SK-N-DZ (cell line): ENCODE measurements around a stretch of chr18.

RAMPAGE:
- cytosol, long total RNA, result no peak
- nucleus, long total RNA, result no peak
These were observed 2.5 kb downstream of the SMAD7 start for GRCh38 chr18:48947977-48948966.

GRCh38 chr18:48962865-48963240, 12.1 kb upstream of the SMAD7 start:
RAMPAGE:
- cytosol, long total RNA, result no peak
- nucleus, long total RNA, result no peak

DNA sequence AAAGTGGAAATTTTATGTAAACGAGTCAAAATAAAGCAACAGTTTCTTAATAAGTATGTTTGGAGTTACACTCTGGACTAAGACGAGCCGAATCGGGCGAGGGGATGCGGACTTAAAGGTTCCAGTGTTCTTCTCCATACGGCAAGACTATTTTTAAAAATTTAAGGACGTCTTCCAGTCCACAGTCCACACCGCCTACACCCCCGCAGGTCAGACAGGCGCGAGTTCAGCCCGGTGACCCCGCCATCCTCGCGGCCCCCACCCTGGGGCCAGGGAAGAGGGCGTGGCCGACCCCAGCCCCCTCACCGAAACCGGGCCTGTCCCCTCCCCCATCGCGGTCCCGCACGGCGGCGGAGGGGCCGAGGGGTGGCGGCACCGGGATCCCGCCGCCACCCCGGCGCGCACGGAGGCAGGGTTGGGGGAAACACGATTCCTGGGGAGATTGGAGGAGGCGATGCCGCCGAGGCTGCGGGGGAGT, 24.4 kb upstream of the SMAD7 start:
RAMPAGE:
- cytosol, long total RNA, result no peak
- nucleus, long total RNA, result no peak

DNA sequence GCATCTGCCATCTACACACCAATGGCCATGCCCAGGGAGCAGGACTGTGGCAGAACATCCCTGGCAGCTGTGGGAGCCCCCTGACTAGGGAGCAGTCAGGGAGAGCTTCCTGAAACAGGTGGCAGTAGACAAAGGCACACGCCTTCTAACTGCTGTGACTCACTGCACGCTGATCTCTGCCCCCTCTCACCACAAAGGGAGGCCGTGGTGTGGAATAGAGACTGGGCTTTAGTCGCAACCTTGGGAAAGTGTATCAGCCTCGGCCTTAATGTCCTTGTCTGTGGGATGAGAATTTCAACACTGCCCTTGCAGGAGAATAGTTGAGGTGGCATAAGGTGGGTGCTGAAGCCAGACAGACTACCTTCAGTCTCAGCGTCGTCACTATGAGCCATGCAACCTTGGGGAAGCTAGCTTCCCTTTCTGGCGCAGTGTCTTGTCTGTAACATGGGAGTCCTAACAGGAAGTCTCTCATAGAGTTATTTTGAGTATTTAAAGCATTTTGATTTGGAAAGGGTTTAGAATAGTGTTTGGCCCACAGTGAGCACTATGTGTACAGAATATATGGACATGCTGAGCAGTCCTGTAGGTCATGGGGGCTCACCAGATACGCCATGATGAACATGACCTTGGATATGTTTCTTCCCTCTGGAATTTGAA, 29.3 kb upstream of the SMAD7 start:
RAMPAGE:
- cytosol, long total RNA, result no peak
- nucleus, long total RNA, result no peak

DNA sequence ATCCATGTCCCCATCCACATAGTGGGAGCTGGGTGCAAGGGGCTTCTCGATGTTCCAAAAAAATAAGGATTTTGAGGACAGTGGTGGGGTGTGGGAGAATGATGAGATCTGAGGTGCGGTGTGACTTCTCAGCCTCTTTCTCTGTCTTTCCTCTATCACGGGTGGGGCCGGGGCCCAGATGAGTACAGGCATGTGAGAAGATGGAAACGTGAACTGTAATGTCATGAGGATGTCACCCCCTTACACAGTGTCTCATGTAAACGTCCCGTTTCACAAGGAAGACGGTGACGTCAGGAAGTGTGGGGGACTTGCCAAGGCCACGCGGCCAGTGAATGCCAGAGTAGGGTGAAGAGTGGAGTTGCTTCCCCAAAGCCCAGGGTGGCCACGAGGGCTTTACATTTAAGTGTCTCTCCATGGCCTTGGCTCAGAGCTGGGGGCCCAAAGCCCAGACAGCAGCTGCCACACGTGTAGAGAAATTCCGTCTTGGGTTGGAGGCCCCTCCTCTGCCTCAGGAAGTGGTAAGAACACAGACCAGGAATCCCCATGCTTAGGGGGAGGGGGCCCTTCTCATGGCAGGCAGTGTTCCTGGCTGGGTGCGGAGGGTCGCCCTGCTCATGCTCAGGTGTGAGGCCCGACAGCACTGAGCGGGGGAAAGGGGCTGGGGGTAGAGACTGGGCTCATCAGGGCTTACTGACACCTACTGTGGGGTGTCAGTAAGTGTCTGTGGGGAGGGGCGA, 80.9 kb upstream of the SMAD7 start:
RAMPAGE:
- cytosol, long total RNA, result no peak
- nucleus, long total RNA, result no peak

DNA sequence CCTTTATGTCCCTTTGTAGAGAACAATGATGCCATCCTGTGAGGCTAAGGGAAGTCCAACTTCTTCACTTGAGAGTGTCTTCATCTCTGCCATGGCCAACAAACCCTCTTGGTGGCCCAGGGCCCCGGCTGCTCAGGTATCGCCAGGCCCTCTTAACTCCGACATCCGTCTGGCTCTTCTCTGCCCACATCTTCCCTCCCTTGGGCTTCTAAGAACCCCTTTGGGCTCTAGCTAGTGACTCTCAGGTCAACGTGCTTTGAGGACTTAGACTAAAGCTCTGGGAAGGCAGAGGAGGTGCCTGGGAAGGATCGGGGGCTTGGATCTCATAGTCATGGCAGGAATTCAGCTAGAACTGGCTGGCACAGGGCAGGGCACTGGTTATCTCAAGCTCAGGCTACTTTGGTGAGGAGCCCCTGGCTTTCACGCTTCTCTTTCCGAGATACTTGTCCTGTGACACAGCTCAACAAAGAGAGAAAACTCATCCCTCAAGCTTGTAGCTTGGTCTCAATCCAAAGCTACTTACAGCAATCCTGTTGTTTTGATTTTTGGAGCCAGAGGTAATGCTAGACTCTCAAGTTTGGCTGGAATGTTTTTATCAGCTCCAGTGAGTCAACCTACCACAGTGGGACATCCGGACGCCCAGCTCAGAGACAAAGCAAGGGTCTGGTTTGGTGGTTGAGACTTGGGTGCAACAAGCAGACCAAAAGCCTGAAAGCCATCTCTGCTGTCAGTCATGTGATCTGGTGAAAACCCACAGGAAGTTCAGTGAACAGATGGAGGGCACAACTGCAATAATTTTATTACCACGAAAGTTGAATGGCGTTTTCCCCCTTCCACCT, 102.0 kb upstream of the SMAD7 start:
RAMPAGE:
- cytosol, long total RNA, result no peak
- nucleus, long total RNA, result no peak

DNA sequence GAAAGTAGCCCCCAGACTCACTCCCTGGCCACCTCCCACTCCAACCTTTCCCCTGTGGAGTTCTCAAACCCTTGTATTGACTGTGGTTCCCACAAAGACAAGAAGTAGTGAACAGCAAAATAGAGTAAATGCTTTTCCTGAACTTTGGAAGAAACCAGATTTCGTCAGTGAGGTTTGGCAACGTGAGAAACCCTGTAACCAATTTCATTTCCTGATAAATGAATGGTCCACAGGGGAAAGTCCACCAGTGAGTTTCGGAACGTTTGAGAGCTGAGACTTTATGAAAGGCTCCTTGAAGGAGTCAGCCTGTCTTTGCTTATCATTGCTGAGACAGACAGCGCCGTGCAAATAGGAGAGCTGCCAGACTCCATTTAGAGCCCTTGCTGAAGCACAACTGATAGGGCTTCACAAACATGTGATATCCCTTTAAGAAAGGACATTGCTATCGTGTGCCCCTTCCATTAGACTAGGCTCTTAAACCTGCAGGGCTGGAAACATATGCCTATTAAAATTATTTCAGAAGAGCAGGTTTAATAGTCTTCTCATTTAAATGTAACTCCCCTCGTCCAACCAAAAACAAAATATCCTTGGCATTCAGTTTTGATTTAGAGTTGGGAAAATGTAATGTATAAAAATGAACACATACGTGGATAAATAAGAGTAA, 121.8 kb upstream of the SMAD7 start:
RAMPAGE:
- cytosol, long total RNA, result no peak
- nucleus, long total RNA, result no peak

GRCh38 chr18:49368454-49369339, 91.7 kb downstream of the DYM start:
RAMPAGE:
- cytosol, long total RNA, result no peak
- nucleus, long total RNA, result no peak

GRCh38 chr18:49459286-49459968, 1.0 kb downstream of the DYM start:
RAMPAGE:
- cytosol, long total RNA, result no peak
- nucleus, long total RNA, result no peak

GRCh38 chr18:49563195-49564155, 1.6 kb downstream of the LIPG start:
RAMPAGE:
- cytosol, long total RNA, result no peak
- nucleus, long total RNA, result no peak

RAMPAGE:
- cytosol, long total RNA, result no peak
- nucleus, long total RNA, result no peak
These were observed 68.4 kb downstream of the LIPG start for GRCh38 chr18:49630061-49630799.

RAMPAGE:
- cytosol, long total RNA, result no peak
- nucleus, long total RNA, result no peak
These were observed 76.5 kb downstream of the LIPG start for GRCh38 chr18:49638243-49638952.

DNA sequence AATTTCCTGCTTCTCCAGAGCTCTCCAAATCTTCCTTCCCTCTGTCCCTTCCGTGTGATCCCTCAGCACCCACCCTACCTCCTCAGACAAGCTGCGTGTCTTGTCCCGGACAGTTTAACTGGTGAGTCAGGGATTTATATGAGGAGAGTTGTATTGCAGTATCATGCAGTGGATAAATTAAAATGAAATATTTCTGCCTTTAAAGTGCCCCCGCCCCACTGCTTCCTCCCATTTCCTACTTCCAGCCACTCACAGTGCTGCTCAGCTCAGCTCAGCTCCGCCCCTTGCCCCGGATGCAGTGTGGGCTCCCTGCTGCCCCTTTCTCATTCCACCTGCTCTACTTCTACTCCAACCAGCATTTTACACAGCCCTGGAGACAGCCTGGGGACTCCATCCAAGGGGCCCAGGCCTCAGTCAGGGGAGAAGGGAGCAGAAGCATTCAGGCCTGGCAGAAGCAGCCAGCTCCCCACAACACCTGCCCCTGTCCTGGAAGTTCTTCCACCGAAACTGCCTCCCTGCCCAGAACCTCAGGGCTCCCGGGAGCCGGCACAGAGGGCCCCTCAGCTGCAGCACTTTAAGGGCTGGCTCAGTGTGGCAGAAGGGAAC, 102.1 kb downstream of the LIPG start:
RAMPAGE:
- cytosol, long total RNA, result no peak
- nucleus, long total RNA, result no peak

DNA sequence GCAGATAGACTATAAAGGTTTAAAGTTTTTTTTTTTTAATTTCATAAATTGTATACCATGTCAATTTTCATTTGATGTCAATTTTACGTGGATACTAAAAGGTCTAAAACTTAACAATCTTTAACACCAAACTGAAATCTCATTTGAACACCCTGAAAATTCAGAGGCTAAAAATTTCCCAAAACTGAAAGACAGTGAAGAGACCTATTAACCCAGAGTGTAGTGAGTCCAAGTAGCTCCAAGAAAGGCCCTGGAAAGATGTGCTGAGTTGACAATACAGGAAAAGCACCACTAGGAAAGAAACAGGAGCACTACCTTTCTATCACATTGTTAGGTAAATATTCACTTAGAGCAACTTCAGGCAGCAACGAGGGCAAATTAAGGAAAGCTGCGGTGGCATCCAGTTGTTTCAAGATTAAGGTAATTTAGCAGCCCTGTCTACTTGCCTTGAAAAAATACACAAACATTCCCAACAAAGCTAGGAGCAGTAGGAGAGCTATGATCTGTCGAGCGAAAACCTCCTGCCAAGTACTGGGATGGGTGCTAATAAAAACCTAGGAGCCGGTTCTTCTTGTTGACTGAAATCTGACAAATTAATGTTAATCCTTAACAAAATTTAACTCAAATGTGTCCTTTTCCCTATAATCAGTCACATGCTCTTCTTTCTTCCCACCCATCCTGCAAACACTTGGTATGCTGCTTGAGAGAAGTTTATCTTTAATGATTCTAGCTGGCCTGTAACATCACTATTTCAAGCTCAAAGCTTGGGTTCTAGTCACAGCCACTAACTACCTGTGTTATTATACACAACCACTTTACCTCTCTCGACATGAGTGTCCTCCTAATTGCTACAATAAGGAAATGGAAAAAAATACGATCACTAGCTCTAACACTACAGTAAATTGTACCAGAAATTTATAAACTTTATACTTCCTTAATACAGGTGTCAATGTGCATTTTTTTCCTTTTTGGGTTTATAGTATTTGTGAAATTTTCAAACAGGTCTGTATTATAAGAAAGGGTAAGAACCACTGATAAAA, 2.1 kb downstream of the ACAA2 start:
RAMPAGE:
- cytosol, long total RNA, result no peak
- nucleus, long total RNA, result no peak

RAMPAGE:
- cytosol, long total RNA, result no peak
- nucleus, long total RNA, result no peak
These were observed 45.8 kb upstream of the ACAA2 start for GRCh38 chr18:49859002-49859587.

RAMPAGE:
- cytosol, long total RNA, result no peak
- nucleus, long total RNA, result no peak
These were observed 125.5 kb upstream of the ACAA2 start for GRCh38 chr18:49938823-49939148.

DNA sequence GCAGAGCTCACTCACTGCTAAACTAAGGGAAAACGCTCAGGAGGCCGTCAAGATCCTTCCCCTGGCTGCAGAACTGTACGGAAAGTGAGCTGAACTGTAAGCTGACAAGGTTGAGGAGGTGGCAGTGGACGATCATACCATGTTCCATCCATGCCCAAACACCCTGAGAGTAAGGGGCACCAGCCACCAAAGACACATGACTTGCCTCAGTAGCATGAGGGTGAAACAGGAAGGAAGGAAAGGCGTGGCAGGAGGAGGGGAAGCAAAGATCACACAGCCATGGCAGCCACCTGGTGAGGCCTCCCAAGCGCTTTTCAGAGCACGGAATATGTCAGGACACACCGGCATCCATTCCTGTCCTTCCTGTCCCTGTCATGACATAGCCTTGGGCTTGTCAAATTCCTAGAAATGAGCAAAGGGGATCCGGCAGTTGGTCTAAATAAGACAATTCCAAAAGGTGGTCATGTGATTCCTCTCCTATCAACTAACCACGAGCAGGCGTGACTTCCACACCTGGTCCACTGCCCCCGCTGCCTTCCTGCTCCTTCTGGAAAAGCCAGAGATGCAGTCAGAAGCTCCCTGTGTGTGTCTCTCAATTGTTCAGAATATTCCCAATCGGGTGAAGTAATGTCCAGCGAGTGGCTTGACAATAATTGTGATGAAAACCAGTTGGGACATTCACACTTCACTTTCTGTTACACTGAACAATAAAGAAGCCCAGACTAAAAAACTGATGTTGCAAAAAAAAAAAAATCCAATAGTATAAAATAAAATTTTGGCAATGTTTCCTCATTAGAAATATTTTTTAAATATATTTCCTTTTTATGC, 118.5 kb downstream of the MYO5B start:
RAMPAGE:
- cytosol, long total RNA, result no peak
- nucleus, long total RNA, result no peak

DNA sequence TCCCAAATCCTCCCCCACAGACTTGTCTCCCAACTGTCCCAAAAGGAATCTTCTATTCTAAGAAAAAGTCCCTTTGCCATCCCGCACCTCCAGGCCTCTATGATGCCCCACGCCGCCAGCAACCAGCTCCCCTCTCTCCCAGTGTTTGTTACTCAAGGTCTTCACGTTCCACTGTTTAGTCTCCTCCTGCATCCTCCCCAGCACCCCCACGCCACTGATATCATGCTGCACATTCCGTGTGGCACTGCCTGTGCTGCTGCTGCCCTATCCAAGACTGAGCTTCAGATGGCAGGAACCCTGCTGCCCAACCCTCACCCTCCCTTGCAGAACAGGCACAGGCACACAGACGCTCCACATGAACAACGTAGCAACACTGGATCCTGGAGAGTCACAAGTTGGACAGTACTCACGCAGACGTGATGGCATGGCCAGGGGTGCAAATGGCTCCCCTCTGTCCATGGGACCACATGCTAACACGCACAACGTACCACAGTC, 35.3 kb downstream of the MYO5B start:
RAMPAGE:
- cytosol, long total RNA, result no peak
- nucleus, long total RNA, result no peak

DNA sequence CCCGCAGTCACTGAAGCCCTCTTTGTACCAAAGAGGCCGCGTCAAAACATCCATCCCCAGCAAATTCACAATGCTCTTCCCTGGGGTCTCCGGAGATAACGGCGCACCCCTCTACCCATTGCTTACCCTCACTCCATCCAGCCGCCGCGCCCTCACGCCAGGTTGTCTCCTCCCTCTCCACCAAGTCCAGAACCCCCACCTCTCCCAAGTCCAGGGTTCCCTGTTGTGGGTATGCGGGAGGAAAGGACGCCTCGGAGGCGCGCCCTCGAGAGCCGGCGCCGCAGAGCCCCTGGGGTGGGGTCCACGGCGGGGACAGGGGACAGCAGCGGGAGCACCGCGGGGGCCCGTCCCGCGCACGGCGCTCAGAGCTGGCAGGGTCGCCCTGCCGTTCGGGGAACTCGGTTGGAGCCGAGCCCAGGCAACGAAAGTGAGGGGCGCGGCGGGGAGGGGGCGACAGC, 870 bp downstream of the MYO5B start:
RAMPAGE:
- cytosol, long total RNA, result no peak
- nucleus, long total RNA, result no peak

RAMPAGE:
- cytosol, long total RNA, result no peak
- nucleus, long total RNA, result no peak
These were observed 27.2 kb downstream of the SKA1 start for GRCh38 chr18:50401966-50402524.